SJSA1 (cell line): Measurements from ENCODE around the genes MOCS2 and PLPP1.

DNA sequence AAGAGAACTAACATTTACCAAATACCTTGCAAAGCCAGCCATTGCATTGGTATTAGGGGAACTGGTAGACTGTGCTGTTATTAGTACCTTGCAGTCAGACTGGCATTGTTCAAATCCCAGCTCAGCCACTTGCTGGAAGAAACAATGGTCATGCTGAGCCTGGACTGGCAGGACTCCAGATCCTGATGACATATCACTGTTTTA is 26.1 kb downstream of the ITGA1 start:
- RAMPAGE, long total RNA, result no peak

- RAMPAGE, long total RNA, result no peak
Measured at GRCh38 chr5:52897181-52897613, 92.0 kb upstream of the ITGA2 start.

DNA sequence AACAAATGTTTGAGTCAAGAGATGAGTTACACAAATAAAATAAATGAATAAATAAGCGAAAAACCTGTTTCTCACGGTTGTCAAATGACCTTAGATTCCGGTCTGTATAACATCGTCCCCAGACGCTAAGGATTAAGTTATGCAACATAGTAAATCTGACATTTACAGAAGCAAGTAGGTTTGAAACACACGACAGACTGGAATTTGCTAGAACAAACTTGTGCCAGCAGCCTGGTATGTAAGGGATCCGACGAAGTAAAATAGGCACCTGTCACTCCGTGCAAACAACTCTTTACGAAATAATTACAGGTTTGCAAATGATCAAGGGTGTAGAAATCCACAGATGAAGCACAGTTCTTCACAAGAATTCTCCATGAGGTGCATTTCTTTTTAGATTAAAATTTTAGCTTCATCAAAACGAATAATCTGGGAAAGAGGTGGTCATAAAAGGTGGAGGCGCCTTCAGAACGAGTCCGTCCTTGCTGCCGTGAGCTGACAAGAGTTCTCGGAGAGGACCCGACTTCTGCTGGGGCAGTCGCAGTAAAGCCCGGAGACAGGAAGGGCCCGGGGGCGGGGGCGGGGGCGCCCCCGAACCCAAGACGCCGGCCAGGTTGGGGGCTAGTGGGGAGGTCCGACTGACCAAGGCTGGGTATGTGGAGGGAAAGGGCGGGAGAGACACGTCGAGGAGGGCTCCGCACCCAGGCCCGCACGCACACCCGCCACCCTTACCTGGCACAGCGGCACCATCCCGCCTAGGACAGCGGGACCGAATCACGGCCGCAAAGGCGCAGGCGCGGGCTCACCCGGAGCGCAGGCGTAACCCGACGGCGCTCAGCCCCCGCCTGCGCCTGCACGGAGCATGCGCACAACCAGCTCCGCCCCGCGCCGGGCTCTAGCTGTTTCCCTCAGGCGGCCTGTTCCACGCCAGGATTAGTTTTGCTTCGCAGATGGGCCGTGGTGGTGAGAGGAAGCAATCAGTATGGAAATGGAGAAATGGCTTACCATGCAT is at the start of gene MOCS2:
Gene MOCS2 (minus strand): TSS at position 775 of the 1,009 bp plus-strand sequence.
- RAMPAGE, long total RNA, result start-site peak on the minus strand centred at position 763 of the sequence, 26 bp wide, 196 and 75 reads in 2 replicates

DNA sequence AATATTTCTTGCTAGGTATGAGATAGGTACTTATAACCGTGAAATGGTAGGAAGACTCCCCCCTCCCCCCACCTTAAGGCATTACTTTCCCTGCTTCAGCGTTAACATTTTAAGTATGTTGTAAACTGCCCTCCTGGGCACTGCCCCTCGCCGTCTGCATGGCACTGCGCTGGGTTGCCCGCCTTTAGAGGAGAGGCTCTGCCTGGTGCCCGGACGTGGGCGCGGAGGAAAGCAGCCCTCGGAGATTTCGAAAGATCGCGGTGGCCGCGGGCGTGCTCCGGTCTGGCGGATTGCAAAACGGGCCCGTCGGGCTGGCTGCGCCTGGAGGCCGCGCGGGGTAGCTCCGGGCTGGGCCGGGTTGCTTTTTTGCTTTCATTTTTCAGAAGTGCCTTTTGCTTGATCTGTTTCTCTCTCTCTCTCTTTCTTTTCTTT is 1.4 kb downstream of the FST start:
- RAMPAGE, long total RNA, result no peak

DNA sequence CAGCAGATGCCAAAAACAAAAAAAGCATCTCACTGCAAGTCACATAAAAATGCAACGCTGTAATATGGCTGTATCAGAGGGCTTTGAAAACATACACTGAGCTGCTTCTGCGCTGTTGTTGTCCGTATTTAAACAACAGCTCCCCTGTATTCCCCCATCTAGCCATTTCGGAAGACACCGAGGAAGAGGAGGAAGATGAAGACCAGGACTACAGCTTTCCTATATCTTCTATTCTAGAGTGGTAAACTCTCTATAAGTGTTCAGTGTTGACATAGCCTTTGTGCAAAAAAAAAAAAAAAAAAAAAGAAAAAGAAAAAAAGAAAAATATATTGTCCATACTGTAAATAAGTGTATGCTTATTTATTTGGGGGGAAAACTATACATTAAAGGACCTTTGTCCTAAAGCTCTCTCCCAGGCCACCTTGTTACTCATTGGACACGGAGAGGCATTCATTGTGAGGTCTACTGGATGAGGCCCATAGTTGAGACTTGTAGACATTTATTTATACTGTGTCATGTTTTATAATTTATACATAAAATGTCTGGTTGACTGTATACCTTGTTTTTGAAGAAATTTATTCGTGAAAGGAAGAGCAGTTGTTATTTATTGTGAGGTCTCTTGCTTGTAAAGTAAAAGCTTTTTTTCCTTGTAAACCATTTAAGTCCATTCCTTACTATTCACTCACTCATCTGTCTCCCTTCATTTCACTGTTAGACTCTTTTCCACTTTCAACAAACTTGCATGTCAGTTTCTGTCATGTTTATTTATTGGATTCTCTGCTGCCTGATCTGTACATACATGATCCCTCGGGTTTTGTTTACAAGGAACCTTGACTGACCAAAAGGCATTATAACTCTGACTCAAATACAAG is 5.6 kb downstream of the FST start:
- RAMPAGE, long total RNA, result no peak

- RAMPAGE, long total RNA, result no peak
Measured at GRCh38 chr5:54003986-54004315, 306.4 kb downstream of the ARL15 start.

- RAMPAGE, long total RNA, result no peak
Measured at GRCh38 chr5:54136856-54137406, 173.4 kb downstream of the ARL15 start.

DNA sequence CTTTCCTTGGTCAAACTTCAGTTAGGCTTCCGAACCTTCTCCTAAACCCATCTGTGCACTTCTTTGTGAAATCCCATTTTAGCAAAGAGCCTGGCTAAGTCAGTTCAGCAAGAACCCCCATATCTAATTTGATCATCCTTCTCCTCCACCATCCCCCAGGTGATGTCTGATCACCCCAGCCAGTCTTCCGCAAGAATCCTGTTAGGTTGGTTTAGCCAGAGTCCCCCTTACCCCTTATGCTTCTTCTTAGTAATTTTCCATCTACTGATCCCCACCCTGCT is 109.1 kb downstream of the ARL15 start:
- RAMPAGE, long total RNA, result no peak

- RAMPAGE, long total RNA, result no peak
Measured at GRCh38 chr5:54298823-54299303, 11.5 kb downstream of the ARL15 start.

- RAMPAGE, long total RNA, result no peak
Measured at GRCh38 chr5:54307552-54307985, 2.8 kb downstream of the ARL15 start.

GRCh38 chr5:54390605-54391140 is 64.8 kb upstream of the HSPB3 start:
- RAMPAGE, long total RNA, result no peak

DNA sequence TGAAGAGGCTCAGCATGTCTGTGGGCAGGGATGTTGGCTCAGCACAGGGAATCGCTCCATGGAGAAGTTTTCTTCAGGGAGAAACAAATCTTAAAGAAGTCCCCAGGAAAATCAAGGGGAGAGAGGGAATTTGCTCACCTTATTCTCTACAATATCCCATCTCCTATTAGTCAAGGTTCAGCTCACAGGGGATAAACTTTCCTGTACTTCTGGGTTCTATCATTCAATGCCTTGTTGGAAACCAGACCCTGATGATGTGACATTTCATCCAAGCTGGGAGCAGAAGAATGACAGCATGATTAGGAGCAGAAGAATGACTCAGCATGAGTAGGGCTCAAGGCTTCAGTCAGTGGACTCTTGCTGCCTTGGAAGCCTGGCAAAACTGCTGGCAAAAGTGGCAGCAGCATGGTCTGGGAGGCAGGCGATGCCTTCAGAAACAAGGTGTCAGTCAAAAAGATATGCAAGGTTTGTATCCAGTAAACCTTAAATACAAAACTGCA is 4.9 kb downstream of the HSPB3 start:
- RAMPAGE, long total RNA, result no peak

DNA sequence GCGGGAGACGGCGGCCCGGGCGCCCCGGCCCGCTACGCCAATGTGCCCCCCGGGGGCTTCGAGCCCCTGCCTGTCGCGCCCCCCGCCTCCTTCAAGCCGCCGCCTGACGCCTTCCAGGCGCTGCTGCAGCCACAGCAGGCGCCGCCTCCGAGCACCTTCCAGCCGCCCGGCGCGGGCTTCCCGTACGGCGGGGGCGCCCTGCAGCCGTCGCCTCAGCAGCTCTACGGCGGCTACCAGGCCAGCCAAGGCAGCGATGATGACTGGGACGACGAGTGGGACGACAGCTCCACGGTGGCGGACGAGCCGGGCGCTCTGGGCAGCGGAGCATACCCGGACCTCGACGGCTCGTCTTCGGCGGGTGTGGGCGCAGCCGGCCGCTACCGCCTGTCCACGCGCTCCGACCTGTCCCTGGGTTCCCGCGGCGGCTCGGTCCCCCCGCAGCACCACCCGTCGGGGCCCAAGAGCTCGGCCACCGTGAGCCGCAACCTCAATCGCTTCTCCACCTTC is 645 bp downstream of the SNX18 start:
- RAMPAGE, long total RNA, result no peak

GRCh38 chr5:54673396-54674393 is 156.1 kb downstream of the SNX18 start:
- RAMPAGE, long total RNA, result no peak

DNA sequence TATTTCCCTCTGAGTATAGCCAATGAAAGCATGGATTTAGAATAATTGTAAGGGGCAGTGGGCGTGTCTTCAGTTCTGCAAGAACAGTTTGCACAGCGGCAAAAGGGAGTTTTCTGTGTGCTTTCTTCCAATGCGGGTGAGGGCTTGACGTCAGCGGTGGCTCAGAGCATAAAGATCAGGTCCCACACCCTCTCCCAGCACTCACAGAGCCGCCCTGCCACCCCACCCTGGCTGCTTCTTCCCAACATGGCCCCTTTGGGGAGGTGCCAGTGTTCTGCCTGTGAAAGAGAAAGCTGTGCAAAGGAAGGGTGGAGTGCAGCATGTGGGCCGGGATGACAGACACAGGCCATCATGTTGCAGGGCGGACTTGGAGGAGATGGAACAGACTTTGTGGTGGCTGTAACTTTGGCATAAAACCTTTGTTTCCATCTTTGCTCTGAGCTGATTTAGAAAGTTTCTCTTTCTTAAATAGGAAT is 210.6 kb downstream of the ESM1 start:
- RAMPAGE, long total RNA, result no peak

DNA sequence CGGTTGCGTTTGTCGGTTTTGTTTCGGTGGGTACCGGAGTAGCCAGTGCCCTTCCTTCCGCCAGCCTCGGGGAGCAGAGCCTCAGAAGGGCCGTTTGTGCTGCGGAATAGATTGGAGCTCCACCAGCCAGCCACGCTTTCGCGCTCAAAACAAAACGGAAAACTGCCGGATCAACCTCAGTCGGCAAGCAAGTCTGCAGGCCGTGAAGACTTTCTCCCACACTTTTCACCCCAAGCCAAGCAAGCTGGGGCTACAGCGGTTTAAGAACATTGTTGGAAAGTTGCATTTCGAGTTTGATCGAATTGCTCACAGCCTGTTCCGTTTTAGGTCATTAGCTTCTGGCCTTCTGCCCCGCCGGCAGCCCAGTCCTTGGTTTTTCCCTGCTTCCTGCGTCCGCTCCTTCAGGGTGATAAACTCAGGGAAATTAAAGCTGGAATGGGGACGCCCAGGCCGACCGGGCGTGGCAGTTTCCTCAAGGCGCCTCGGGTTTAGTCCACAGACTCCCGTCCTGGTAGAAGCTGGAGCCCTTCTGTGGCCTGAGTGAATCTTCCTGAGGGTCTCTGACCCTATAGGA is 832 bp upstream of the CCNO start:
- RAMPAGE, long total RNA, result no peak

DNA sequence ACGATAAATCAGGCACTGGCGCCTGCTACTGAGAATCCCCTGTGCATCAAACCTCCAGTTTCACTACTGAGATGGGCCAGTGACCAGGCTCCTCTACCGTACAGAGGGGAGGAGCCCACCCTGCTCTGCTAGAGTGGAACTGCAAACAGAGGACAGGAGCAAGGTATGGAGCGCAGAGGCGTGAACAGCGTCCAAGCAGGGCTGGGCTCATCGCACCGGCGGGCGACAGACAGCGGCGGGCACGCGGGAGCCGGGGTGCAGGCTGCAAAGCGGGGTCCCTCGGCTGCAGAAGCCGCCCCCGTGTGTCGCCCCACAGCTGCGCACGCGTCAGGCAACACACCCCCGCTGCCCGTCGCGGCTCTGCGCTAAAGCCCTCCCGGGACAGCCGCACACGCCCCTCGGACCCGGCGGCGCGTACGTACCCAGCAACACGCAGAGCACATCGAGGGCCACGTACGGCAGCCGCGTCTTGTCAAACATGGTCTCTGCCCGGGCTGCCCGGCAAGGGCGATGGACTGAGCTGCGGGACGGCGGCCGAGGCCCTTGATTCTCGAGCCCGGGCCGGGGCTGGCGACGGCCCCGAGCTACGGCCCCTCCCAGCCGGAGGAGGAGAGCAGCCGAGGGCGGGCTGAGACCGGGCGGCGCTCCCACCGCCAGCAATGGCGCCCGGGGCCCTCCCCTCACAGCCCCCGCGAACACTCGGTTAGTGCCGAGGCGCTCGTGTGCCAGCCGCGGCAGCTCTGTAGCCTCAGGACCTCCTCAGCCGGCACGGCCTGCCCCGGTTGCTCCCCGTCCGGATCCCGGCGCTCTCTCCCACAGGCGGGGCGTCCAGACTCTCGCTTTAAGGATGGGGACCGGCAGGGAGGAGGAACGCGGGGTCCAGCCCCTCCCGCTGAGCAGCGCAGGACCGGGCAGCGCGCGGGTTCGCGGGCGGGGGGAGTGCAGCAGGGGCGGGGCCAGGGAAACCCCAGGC is at the start of gene PLPP1:
Gene PLPP1 (minus strand): TSS at position 815 of the 973 bp plus-strand sequence.
- RAMPAGE, long total RNA, result no peak

DNA sequence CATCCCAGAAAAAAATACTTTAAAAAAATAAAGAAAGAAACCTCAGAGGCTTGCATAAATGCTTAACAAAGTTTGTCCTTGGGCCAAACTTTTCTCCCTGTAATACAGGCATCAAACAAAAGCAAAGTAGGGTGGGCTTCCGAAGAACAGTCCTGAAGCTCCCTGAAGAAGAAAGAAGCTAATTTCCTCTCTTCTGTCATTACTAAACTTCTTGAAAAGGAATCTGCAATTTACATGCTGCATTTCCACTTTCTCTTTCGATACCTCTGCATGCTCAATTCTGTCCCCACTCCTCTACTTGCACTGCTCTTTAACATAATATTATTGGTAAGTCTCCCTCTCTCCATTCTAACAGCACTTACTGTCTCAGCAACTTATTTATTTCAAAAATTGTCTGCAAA is 3.8 kb upstream of the PLPP1 start:
- RAMPAGE, long total RNA, result no peak

DNA sequence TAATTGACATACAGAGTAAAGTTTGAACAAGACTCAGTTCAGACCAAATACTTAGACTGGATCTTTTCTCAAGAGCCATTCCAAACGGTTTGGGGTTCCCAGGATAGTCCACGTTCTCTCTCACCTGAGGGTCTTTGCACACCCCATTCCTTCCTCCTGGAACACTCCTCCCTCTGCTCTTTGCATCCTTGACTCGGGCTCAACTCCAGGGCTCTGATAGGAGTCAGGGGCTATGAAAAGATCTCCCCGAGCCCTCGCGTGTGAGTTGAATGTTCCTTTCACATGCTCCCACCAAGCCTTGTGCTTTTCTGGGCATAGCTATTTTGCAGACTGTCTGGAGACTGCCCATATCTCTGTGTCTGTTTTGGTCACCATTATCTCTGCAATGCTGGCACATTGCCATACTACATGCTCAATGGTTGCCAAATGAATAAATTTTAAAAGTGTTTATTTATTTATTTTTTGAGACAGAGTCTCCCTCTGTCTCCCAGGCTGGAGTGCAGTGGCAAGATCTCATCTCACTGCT is 56.9 kb upstream of the PLPP1 start:
- RAMPAGE, long total RNA, result no peak

GRCh38 chr5:55594495-55594805 is 59.7 kb upstream of the PLPP1 start:
- RAMPAGE, long total RNA, result no peak